HEK293 (cell line): ENCODE results near the gene CRELD1.

- PRO-cap = bidirectional peak, plus-strand start at chr3:9933839, minus-strand start at chr3:9933698; bidirectional peak, plus-strand start at chr3:9934324, minus-strand start at chr3:9933999
- RRBS, 2 experiments = 2% methylated on average over 8 of the region's 31 CpGs
These were observed at the start of gene CRELD1 for GRCh38 chr3:9933753-9934181. CRELD1 (plus strand) TSS chr3:9933834.

DNA sequence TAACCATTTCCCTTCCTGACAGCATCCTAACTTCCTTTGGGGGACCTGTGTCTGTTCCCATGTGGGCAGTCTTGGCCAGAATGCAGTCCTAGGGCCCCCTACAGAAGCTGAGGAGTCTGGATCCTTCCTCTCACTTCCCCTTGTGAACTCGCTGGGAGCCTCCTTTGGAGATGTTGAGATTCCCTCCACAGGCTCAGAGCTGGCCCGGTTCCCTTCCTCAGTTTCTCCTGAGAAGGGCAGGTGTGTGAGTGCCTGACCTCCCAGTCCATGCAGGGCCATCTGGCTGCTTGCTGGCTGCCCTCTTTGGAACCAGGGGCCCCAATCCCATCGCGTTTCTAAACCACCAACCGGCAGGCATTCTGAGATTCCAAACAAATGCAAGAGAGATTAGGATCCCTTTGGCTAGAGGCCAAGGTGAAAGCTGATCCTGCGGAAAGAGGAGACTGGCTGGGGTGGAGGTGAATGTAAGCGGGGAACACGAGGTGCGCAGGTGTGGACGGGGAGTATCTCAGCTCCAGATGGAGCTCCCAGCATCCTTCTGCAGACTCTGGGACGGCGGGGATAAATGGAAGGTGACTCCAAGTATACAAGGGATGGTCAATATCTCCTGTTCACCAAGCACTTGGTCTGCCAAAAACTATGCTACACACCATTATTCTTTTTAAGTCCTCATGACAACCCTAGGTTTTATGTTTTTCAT lies 2.9 kb upstream of the PRRT3 start:
- PRO-cap = no peak
- RRBS, 2 experiments = no CpG with 5 or more reads among the region's 12 CpGs

GRCh38 chr3:10234894-10235229 lies 13.4 kb upstream of the TATDN2 start:
- PRO-cap = no peak
- RRBS, 2 experiments = no CpG with 5 or more reads among the region's 12 CpGs

DNA sequence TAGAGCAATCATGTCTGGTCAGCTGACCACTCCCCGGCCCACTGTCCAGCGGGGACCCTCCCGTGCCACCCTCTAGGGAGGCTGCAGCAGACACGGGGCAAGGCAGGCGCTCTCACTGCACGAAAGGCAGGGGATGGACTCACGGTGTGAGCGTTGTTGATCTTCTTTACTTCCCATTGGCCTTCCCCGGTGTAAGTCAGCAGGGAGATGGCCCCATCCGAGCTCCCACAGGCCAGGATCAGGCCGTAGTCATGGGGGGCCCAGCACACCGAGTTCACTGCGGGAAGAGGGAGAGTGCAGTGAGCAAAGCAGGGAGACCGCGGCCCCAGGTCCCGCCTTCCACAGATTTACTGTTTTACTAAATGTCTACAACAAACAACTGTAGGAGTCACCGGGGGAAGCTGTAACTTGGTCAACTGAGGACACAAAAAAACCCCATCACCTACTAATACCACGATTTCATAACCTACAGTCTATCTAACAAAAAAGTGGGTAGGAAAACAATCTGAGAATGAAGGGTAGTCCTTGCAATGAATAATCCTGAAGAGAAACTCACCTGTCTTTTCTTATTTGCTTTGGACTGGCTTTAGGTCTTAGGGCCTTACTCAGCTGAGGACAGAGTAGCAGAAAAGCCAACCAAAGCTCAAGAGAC lies 9.0 kb downstream of the SEC13 start:
- PRO-cap = no peak
- RRBS, 2 experiments = no CpG with 5 or more reads among the region's 18 CpGs

DNA sequence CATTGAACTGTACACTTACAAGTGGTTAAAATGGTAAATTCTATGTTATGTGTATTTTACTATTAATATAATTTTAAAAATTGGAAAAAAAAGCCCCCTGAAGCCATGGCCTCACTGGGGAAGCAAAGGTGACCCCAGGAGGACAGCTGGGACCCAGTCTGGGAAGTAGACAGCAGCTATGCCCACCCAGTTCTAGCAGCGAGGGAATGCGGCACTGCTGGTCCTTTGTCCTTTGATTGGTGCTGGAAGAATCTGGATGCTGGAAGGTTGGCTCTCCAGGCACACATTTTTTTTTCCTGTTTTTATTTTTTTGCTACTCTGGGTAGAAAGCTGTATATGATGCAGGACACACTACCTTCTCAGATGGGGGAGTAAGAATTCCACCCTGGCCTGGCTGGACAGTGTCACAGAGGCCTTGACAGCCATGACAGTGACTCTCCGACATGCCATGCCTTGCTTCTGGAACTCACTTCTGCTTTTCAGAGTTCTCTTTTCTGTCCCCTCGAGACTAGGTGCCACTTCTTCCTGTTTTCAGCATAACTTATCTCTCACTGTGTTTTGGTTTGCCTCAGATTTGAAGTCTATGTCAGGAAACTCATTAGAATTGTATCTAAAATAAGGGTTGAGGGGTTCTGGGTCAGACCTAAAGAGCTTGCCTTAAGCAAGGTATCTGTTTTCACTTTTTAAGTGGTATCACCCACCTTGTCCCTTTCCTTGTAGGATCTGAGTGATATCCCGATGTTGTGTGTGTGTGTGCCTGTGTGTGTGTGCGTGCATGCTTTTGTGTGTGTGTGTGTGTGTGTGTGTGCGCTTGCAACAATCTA lies 69.0 kb upstream of the SEC13 start:
- PRO-cap = no peak
- RRBS, 2 experiments = no CpG with 5 or more reads among the region's 7 CpGs

DNA sequence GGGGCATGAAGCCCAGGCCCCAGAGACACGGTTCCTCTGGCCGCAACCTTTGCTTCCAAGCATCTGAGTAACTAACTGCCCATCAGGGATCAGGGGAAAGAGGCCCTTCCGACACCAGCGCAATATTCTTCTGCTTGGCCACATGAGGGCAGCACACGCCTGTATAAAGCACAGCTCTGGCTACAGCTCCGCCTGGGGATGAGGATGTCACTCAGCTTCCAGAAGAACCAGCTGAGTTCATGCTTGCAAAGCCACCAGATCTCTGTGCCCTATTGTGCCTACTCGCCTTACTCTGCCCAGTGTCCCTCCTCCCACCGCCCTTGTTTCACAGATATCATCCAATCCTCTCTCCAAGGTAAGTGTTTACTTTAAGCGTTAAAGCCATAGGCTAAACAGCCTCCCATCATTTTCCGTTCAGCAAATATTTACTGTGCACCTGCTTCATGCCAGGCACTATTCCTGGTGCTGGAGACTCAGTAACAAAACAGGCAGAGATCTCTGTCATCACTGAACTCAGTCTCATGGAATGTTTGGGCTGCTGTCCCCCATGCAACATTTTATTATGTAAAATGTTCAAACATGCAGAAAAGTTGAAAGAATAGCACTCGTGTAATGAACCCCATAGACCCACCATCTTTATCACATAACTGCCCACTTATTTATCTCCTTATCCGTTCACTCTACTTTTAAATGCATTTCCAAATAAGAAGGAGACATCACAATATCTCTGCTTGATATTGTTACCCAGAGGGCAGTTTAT lies 57.2 kb upstream of the SLC6A11 start:
- PRO-cap = no peak
- RRBS, 2 experiments = no CpG with 5 or more reads among the region's 12 CpGs

- PRO-cap = no peak
- RRBS, 2 experiments = no CpG with 5 or more reads among the region's 2 CpGs
These were observed 29.4 kb downstream of the SLC6A11 start for GRCh38 chr3:10845441-10845875.

GRCh38 chr3:10993471-10994259 lies 1.1 kb downstream of the SLC6A1 start:
- PRO-cap = no peak
- RRBS, 2 experiments = 27 to 48% methylated on average over 3 of the region's 30 CpGs

- PRO-cap = no peak
- RRBS, 2 experiments = no CpG with 5 or more reads among the region's 14 CpGs
These were observed 14.1 kb upstream of the HRH1 start for GRCh38 chr3:11139929-11140828.

- PRO-cap = no peak
- RRBS, 2 experiments = no CpG with 5 or more reads among the region's 5 CpGs
These were observed 16.9 kb downstream of the ATG7 start for GRCh38 chr3:11289022-11289600.

GRCh38 chr3:11447737-11448832 lies 175.9 kb downstream of the ATG7 start:
- PRO-cap = no peak
- RRBS, 2 experiments = no CpG with 5 or more reads among the region's 6 CpGs

GRCh38 chr3:11508676-11509748 lies 134.7 kb downstream of the VGLL4 start:
- PRO-cap = unidirectional peak, plus-strand start at chr3:11509241
- RRBS, 2 experiments = no CpG with 5 or more reads among the region's 10 CpGs

DNA sequence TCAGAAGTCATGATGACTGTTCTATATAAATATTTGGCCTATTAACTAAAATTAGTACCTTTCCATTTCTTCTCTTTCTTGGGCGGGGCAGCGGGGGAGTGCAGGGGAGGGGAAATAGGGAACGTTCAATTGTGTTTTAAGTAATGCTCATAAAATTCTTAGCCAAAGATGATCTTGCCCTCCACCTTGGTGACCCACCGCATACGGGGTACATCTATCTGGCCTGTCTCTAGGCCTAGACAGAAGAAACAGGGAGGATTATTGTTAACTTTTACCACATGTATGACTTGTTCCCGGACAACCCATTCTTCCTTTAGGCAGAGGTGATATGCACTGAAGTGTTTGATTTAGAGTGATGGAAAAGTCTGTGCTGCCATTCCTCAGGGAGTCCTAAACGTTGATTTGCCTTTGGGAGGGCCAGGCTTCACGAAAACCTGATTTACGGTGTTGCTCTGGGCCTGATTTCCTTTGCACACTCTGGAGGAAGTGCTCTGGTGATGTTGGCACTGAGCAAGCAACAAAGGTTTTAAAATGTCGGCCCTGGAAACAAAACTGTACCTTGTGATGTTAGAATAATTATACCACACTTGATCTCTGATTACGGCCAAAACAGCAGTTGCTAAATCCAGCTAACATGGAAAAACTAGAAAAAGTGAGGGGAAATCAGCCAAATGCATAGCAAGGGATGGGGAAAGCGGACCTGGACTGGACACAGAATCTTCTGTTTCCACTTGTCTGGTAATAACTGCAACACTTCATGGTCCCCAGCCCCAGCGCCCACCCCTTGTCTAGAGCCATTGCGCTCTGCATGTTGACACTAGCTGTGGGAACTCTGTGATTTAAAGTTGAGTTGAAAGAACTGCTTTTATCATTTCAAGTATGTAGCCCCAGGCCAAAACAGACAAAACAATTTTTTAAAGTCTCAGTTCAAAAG lies 120.3 kb downstream of the VGLL4 start:
- PRO-cap = no peak
- RRBS, 2 experiments = no CpG with 5 or more reads among the region's 14 CpGs

GRCh38 chr3:11529709-11530592 lies 113.8 kb downstream of the VGLL4 start:
- PRO-cap = no peak
- RRBS, 2 experiments = no CpG with 5 or more reads among the region's 16 CpGs

DNA sequence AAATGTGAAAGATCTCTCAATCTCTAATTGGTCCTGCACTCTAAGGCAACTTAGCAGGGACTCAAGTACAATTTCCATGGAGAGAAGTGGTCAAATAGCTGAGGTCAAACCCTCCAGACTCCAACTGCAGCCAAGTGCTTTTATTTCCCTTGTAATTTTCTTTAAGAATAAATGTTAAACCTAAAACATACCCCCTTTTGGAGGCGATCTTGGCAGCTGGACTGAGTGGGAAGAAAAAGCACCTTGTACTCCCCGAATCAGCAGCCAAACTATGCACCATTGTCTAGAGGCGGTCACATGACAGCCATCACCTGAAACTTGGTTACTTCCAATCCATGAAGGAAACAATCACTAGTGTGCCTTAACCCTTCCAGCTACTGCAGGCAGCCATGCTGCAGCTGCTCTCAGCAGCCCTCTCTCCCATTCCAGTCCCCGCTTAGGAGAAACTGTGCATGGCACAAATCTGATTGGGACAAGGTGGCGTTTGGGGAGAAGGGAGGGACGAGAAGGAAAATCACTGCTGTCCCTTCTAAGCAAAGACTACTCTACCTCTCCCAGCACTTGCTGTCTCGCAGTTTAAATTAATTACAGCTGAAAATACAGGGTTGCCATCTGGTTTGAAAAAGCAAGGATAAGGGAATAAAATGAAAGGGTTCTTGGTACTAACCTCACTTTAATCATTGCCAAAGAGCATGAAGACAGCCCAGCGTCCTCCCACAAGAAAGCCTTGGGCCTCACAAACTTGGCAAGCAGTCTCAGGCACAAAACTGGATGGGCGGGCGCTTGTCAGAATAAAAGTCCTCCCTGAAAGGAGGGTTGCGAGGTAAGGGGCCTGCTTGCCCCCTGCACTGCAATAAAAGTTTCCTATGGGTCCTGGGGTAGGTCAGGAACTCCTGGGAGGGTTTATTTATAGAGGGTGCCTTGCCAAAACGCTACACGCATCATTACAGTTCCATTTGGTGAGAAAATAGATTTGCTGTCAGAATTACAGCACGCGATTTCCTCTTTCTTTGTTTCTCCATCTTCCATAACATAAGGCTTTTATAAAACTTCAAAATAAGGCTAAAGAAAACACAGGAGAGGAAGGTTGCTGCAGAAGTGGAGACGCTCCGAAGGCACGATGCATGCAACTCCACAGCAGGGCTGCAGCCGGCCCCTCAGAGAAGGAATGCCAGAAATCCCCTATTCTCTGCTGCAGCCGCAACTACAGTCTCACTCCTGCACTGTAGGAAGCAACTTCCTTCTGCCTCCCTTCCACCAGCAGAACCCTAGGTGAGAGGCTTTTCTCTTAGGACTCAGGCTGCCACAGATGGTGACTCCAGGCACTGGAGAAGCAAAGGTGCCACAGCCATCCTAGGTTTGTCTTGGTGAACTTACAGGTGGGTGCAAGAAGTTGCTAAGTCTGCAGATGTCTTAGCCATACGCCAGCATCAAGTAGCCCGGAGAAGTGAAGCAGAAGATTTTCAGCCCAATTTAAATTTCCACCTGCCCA lies 61.5 kb downstream of the VGLL4 start:
- PRO-cap = no peak
- RRBS, 2 experiments = no CpG with 5 or more reads among the region's 22 CpGs

GRCh38 chr3:11597758-11598333 lies 45.9 kb downstream of the VGLL4 start:
- PRO-cap = no peak
- RRBS, 2 experiments = no CpG with 5 or more reads among the region's 9 CpGs

GRCh38 chr3:12182697-12183389 lies 24.1 kb upstream of the TIMP4 start:
- PRO-cap = no peak
- RRBS, 2 experiments = 100% methylated on average over 1 of the region's 14 CpGs; no CpG with 5 or more reads in 1 of the 2 experiments

GRCh38 chr3:12303842-12304549 lies 15.1 kb downstream of the PPARG start:
- PRO-cap = no peak
- RRBS, 2 experiments = no CpG with 5 or more reads among the region's 7 CpGs

GRCh38 chr3:12326818-12327585 lies 38.1 kb downstream of the PPARG start:
- PRO-cap = no peak
- RRBS, 2 experiments = 73 to 94% methylated on average over 4 of the region's 11 CpGs

DNA sequence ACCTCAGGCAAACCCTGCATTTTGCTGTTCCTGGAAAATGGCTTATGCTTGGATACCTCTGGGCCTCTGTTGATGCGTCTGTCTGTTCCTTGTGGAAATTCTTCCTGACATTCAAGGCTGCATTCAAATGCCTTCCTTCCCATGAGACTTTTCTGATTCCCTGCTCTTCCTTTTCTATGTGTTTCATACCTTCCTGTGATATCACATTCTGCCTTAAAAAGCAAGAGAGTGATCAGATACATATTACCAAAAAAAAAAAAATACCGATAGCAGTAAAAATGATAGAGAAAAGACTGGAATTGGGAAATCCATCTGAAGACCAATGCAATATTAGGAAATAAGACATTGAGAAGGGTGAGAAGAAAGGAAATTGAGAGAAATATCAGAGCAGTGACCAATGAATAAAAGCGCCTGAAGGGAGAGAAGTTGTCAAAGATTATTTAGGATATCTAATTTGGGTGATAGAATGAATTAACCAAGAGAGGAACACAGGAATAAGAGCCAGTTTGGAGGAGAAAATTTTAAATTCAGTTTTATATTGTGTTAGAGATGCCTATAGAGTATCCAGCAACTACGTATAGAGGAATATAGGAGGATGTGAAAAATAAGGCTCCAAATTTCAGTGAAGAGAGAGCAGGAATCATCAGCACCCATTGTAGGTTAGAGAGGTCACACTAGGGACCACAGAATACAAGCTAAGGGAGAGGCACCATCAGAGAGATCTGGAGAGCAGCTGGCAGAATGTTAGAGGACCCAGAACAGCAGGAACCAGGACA lies 86.2 kb upstream of the TSEN2 start:
- PRO-cap = no peak
- RRBS, 2 experiments = no CpG with 5 or more reads among the region's 4 CpGs